Metanephros (tissue), 2 donors: ENCODE results near the genes CNDP1 and PTGR3.

DNA sequence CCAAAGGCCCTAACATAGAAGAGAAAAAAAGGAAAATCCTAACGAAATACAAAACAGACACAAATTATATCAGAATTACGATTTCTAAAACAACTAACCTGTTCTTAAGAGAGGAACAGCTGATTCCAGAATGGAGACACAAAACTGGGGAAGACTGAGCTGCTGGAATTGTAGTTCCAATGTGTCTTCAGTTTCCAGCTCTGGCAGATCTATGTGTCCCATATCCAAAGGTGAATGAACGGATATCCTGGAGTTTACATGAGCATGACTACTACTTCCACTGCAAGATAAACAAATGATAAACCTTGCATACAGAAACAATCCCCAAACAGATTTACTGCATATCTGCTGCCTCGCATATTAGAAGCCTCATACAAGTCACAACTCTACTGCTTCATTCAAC is 15.0 kb downstream of the RTTN start:
- RAMPAGE, long total RNA: no peak

DNA sequence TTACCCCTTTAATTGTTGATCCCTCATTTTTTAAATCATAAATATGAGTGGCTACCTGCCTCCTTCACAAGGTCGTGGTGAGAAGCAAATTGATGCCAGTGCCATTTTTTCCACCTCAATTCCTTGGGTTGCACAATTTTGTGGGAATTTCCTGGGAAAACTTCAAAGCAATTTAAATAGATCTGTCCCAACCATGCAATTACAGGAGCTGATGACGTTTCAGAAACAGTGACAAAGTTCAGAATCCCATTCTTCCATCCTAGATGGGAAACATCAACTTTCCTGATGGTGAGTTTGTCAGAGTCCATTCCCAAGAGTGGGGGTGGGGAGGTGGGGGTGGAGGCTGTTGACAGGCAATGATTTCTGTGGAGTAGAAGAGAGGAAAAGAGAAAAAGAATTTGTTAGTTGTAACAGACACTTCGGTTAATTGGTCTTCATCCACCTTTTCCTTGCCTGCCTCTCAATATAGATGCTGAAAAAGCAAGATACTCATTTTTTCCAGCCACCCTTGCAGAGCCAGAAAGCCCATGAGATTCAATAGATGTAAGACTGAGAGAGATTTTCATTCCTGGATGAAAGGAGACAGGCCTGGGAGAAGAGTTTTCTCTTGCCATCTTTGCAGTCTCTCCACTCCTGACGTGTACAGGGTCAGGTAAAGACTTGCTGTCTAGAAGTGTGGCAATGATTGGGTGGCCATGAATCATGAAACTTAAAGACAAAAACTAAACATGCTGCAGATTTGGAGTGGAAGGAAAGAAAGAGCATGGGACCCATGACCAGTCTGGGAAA is 47.2 kb downstream of the SOCS6 start:
- RAMPAGE, long total RNA: no peak

DNA sequence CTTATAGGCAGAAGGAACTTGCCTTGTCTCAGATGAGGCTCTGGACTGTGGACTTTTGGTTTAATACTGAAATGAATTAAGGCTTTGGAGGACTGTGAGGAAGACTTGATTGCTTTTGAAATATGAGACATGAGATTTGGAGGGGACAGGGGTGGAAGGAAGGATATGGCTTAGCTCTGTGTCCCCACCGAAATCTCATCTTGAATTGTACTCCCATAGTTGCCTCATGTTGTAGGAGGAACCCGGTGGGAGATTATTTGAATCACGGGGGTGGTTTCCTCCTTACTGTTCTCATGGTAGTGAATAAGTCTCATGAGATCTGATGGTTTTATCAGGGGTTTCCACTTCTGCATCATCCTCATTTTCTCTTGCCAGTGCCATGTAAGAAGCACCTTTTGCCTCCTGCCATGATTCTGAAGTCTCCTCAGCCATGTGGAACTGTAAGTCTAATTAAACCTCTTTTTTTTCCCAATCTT is 310.5 kb downstream of the SOCS6 start:
- RAMPAGE, long total RNA: no peak

- RAMPAGE, long total RNA: no peak
These were observed 370.7 kb downstream of the SOCS6 start for GRCh38 chr18:70659405-70660078.

DNA sequence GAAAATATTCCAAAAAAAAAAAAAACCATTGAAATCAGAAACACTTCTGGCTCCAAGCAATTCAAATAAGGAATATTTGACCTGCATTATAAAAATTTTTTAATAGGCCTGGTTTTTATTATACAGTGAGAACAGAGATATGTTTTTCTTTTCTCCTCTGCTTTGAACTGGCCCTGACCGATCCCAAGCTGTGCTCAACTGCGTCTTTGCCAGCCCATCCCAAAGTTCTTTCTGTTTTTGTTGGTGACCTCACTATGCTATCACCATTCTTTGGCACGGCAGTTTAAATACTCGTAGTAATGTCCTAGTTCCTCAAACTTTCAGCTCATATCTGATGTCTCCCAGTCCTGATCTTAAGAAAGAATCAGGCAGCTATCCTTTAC is 42.2 kb upstream of the NETO1 start:
- RAMPAGE, long total RNA: no peak

DNA sequence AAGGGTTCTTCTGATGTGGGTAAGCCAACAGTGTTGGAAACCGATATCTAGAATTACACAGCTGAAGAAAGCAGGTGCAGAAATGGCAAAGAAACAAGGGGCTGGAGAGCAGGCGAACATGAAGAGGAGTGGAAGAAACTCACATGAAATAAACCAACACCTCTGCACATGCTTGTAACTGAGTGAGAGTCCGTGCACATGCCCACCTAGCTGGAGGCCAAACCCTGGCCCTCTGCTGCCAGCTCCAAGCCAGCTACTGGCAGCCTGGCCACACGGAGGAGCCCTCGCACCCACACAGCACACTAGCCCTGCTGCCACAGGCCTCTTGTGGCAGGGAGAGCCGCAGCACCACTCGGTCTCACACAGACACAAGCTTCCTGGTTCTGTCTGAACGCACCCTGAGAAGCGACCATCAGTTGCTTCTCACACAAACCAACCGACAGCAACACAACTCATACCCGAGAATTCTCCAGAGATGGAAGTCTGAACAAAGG is 65.2 kb downstream of the FBXO15 start:
- RAMPAGE, long total RNA: no peak

DNA sequence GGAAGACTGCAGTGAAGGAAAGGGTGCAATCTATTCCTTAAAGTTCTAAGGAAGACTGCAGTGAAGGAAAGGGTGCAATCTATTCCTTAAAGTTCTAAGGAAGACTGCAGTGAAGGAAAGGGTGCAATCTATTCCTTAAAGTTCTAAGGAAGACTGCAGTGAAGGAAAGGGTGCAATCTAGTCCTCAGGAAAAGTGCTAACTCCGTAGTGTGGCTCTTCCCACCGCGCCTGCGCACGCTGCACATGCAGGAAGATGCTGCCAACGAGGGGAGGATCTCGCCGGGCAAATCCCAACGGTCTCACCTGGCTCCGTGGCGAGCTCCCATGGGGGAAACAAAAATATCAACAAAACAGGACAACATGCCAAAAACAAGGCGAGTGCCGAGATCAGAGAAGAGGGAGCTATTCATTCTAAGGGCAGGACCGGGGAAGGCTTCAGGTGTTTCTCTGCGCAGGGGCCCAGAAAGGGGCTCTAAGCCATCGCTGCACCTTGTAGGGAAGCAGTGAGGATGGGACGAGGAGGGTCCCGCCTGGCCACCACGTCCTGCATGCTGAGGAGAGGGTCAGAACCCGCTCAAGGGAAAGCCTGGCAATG is 24.4 kb downstream of the TIMM21 start:
- RAMPAGE, long total RNA: no peak

GRCh38 chr18:74216948-74217334 is 68.6 kb downstream of the TIMM21 start:
- RAMPAGE, long total RNA: no peak

DNA sequence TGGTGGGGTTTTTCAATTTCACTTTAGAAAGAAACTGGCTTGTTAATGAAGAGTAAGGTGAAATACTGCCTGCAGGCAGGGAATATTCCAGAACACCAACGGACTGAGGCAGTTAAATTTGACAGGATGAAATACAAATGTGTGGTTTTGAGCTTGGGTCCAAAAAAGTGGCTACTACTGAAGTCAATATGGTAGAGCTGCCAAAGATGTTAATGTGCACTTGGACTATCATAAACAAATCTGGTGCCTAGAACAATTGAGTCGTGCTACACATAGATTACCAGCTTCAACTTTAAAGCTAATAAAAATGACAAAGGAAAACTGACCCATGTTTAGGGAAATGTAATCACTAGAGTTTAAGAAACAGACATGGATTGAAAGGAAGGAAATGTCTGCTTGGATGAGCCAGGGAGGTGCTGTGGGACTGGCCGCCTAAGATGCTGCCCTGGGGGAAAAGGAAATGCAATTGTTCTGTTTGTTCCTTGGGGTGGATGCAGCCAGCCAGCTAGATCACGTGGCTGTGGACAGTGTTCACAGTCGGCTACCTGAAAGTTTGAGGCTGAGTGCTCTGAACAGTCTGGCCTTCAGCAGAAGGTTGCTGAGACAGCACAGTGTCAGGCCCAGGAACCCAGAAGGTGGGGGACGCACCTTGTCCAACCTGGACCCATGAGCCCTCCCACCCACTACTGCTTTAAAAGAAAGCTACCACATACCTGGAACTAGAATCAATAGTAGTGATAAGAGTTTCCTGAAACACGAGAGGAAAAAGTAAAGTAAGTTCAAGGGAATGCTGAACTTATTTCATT is 36.5 kb downstream of the CYB5A start:
- RAMPAGE, long total RNA: no peak

GRCh38 chr18:74277898-74278675 is 13.7 kb downstream of the CYB5A start:
- RAMPAGE, long total RNA: no peak

DNA sequence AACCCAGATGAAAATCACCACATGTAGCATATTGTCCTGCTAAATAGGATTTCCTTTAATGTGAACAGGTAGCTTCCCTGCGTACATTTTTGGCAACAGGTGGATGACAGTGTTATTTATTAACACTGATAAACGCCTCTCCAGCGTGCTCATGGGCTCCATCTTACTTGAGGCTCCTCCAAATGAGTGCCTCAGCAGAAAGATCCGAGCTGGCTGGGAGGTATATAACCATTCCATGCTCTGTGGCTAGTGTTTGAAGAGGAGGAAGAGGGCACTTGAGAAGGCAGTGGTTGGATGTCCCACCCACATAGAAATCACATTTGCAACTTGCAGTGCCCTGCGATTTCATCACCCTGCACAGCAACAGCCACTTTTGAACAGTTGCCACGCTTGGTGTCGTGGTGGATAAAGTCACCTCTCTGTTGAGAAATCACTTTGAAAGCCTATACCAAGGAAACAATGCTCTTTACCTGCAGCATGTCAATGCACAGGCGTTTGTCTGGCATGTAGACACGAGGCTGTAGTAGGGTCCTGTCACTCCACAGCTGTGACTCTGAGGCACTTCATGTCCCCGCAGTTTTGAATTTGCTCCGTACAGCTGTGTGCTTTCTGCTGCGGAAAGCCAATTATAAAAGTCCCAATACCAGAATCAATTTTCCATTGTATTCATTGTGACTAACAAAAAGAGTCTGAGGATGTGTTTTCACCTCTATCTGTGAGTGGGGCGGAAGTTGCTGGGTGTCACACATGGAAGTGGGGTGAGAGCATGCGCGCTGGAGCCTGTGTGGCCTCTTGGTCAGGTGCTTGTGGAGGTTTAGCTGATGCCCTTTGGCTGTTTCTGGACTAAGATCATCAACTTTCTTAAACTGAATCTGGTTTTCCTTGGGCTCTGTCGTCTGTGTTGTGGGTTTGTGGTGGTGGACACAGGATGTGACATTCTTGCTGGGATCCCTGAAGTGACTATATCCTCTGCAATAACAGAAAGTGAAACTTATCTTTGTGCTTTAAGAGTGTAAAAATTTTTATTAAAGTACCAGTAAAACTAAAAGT is 2.7 kb downstream of the CNDP2 start:
- RAMPAGE, long total RNA: no peak

DNA sequence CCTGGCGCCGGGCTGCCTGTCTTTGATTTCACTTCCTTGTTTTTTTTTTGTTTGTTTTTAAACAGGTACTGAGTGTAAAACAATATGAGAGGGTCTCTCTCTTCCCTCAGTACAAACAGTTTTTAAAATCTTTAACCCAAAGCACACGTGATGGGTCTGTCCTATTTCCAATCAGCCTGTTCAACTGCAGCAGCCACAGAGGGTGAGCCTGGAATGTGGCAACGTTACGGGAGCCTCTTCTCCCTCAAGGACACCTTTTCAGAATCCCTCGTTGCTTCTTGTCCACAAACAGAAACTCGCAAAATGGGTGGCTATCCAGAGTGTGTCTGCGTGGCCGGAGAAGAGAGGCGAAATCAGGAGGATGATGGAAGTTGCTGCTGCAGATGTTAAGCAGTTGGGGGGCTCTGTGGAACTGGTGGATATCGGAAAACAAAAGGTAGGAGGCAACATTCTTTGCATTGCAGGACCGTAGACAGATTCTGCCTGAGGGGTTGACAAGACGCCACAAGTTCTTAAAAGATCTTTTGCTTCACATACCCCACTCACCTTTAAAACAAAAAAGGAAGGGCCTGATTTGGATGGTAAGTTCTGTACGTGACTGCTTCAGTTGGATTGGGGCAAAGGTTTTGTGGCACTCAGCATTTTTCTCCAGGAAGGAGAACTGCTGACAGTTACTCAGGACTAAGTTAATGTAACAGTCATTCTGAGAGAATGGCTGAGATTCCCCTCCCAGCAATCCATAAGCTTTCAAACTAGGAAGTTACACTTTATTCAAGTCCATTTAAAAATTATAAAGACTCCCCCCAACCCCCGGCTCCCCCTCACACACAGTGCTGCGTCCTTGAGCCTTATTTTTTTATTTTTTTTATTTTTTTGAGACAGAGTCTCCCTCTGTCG is 5.1 kb downstream of the CNDP2 start:
- RAMPAGE, long total RNA: no peak

- RAMPAGE, long total RNA: no peak
These were observed at the start of gene CNDP1 for GRCh38 chr18:74534252-74534801. CNDP1 (plus strand) TSS chr18:74534500.

DNA sequence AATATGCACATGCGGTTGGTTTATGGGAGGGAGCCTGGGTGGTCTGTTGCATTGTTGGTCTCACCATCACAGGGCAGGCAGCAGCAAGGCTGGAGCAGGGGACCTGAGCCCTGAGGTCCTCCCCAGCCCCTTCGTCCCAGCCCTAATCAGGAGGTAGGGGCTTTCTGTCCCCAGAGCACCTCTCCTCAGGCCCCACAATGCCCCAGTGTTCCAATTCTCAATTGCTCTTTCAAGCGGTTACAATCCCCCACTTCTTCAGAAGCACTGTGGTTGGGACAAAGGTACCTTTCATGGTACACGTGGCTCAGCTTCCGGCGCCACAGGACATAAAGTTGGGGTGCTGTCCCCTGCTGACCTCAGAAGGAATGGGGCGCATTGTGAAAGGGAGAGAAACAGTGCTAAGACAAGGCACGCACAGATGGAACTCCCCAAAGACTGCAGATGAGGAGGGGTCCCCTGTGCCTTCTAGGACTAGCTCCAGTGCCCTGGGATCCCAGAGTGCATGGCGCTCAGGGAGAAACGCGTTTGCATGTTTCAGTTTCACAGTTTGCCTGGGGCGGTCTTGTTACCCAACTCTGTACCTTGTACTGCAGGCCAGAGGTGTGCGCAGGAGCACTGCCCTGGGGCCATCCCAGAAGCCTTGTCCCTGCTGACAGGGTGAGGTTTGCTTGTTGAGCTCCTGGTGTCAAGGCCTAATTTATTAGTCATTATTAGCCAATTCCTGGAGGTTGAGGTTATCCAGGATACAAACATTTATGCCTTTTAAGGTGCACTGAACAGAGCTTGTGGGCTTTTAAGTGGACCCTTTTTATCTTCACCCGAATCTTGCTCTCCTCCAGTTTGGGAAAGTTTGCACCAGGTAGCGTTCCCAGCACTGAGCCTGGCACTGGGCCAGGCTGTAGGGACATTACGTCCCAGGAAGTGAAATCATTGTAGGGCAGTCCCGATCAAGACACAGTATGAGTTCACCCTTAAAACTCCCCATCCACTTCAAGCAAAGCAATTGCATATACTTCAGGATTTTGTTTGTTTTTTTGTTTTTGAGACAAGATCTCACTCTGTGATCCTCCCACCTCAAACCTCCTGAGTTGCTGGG is 7.6 kb downstream of the CNDP1 start:
- RAMPAGE, long total RNA: no peak

GRCh38 chr18:74546512-74547552 is 12.5 kb downstream of the CNDP1 start:
- RAMPAGE, long total RNA: no peak

DNA sequence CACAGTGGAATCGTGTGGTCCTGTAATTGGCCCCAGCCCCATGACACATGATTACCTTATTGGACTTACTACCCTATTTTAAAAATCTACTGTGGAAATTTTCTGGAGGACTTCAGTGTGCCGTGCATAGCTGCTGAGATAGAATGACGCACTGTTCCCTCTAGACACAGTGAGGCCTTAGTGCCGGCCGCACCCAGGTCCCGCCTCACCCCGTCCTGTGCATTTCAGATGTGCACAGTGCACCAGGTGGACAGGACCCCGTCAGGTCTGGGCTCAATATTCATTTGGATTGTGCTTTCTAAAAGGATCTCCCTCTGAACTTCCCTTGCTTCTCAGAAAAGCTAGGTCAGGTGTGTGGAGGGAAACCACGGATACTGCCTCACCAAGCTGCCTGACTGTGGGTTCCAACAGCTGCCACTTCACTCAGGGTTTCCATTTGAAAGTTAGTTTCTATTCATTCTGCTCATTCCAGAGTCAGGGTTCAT is 155.9 kb downstream of the PTGR3 start:
- RAMPAGE, long total RNA: no peak

DNA sequence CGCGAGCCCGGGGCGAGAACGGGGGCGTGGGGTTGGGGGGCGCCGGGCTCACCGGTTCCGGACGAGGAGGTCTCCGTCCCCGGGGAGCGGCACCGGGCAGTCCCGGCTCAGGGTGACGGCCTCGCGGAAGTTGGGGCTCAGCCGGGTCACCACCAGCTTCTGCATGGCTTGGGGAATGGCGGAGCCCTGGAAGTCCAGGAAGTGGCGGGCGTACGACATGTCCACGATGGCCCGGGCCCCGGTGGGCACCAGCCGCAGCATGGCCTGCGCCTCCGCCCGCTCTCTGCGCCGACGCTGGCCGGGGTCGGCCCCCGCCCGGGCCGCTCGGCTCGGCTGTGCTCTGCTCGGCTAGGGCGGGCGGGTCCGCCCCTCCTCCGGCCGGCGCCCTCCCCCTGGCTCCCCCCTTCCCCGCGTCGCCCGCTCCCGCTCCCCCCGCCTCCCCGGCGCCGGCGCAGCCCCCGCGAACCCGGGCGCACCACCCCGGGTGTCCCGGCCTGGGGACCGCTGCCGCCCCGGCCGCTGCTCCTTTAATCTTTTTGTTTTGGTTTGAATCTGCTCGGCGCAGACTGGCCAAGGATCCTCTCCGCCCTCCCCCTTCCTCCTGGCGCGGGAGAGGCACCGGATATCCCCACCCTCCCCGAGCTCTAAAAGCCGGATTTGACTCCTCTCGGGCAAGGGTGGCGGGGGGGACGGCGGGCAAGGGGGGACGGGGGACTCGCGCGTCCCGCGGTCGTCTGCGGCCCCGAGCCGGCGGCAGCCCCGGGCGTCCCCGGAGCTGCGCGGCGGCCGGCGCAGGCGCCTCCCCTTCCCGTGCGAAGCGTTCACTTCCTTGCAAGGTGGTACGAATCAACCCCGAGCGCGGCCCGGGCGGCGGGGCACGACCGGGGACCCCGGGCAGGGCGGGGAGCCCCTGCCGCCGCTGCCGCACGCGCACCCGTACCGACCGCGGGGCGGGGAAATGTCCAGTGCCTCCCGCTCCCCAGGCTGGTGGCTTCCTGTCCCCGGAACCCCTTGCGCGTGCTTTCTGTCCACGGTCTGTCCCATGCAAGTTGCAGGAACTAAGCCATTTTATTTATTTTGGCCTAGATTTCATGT is at the start of gene PTGR3:
Gene PTGR3, minus strand, starts transcription at position 342 of the 1,095 bp plus-strand sequence.
- RAMPAGE, long total RNA: no peak

DNA sequence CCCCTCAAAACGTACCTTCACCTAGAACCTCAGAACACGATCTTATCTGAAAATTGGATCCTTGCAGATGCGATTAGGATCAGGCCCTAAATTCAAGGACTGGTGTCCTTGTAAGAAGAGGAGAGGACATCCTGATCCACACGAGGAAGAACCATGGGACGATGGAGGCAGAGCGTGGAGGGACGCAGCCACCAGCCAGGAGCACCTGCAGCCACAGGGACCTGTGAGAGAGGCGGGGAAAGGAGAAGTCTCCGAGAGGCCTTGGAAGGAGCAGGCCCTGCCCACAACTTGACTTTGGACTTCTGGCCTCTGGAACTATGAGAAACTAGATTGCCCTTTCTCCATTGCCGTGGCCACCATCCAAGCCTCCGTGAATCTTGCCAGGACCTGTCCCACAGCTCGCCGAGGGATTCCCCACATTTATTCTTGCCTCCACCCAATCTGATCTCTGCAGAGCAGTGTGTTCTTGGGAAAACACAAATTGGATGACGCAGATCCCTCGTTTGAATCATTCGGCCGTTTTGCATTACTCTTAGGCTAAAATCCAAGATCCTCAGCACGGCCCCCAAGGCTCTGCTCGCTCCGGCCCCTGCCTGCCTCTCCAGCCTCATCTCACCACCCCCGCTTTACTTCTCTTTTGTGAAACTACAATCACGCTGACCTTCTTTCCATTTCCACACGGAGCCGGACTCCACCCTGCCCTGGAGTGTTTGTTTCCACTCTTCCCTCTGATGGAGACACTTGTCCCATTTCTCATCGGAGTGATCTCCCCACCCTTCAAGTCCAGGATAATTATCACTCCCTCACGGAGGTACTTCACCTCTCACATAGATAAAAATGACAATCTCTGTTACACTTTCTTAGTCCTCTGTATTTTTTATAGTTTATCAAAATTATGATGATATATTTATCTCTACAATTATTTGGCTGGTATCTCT is 364.2 kb downstream of the ZNF516 start:
- RAMPAGE, long total RNA: no peak

DNA sequence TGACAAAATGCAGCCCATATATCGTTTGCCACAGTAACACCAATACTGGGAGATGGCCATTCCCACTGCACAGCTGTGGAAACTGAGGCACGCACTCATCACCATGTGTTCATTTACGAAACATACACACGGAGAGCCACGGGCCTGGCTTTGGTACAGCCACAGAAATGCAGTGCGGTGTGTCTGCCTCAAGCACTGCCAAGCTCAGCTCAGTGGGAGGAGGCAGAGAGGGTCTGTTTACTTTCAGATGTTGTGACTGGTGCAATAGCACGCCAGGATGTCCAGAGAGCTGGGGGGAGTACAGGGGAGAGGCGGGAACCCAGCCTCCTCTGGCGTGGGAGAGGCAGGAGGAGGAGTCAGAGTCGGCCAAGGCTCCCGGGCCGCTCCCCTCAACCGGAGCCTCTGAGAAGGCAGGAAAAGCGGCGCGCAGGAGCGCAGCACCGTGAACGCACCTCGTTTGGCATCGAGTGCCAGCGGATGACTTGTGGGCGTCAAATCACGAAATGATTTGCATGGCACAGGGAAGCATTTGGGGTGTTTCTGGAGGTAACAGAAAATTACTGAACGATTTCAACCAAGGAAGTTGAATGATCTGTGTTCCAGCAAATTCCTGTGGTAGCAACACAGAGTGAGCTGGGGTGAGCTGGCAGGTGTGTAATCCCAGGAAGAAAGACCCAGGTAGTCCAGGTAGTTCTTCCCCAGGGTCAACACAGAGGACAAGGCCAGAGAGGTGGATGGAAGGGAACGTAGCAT is 143.0 kb downstream of the ZNF516 start:
- RAMPAGE, long total RNA: no peak

GRCh38 chr18:76363345-76364335 is 131.4 kb downstream of the ZNF516 start:
- RAMPAGE, long total RNA: no peak